OVCAR3 (cell line): ENCODE measurements around a stretch of chr14.

DNA sequence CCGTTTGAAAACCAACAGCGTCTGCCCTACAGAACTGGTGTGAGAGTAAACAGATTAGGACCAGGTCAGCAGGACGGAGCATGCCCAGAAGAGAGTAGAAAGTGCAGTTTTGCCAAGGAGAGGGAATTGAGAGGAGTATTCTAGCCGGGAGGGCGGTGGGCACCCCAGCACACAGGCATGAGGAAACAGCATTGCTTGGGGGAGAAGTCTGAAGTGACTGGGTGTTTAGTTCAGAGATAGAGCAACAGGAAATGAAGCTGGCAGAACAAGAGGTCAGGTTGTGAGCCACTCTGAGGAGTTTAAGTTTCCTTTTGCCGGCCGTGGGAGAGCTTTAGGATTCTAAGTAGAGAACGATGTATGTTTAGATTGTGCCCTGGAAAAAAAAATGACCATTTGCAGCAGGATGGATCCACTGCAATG lies 927.2 kb downstream of the VRK1 start:
- RRBS = no CpG with 5 or more reads among the region's 8 CpGs

- RRBS = no CpG with 5 or more reads among the region's 8 CpGs
These were observed 974.5 kb downstream of the VRK1 start for GRCh38 chr14:97771460-97772207.

DNA sequence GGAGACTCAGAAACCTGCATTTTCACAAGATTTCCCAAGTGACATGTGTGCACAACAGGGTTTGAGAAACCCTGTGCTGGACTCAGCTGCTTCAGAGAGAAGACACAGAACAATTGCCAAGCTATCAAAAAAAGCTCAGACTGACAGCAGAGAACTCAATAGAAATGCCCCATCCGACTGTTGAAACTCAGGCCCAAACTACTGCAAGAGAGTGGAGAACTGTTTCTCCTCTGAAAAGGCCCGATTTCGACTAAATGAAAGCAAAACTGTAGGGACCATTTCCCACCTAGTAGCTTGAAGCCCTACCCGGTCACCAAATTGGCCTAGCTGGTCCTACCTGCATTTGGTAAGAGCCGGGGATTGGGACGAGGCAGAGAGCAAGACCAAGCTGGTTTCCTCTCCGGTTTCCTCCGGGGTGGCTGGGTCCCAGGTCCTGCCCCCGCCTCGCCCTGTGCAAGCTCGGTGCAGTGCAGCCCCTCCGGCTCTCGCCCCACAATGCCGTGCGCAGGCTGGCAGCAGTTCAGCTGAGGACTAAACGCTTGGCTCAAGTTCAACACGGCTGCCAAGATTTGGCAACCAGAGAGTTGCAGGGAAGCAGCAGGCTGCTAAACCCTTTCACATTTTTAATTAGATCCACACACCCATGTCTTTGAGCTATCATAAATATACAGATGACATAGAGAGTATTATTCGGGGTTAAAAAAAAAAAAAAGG lies 1180.6 kb downstream of the VRK1 start:
- RRBS = 6% methylated on average over 9 of the region's 18 CpGs

DNA sequence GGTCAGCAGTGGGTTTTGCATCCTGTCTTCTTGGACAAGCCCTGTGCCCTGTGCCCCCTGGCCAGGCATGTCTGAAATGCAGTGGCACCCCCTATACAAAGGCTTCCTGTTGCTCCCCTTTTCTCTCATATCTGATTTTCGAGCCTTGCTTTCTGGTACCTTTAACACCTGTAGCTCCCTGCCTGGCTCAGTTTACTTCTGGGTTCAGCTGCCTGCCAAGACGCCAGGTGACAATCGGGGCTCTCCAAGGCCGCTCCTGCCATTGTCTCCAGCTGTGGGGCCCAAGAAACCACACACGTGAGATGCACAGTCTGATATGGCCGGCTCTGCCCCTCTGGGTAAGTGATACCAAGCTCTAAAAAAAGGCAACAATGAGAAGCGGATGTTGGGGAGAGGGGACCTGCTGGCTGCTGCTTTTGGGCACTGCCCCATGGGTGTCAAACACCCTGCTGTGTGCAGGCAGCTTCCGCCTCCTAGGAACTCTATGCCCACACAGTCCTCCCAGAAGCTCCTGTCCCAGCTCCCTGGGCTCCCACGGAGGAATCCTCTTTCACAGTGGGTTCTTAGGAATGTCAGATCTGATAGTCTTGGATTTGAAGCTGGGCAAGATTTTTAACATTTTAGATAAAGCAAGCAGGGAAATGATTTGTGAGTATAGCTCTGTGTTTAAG lies 1136.0 kb downstream of the BCL11B start:
- RRBS = no CpG with 5 or more reads among the region's 9 CpGs

GRCh38 chr14:98167291-98167550 lies 1104.8 kb downstream of the BCL11B start:
- RRBS = no CpG with 5 or more reads among the region's 7 CpGs

GRCh38 chr14:98175221-98175729 lies 1096.7 kb downstream of the BCL11B start:
- RRBS = no CpG with 5 or more reads among the region's 5 CpGs

GRCh38 chr14:99035744-99036427 lies 236.1 kb downstream of the BCL11B start:
- RRBS = 9% methylated on average over 6 of the region's 26 CpGs

GRCh38 chr14:99186831-99187469 lies 85.0 kb downstream of the BCL11B start:
- RRBS = no CpG with 5 or more reads among the region's 12 CpGs

DNA sequence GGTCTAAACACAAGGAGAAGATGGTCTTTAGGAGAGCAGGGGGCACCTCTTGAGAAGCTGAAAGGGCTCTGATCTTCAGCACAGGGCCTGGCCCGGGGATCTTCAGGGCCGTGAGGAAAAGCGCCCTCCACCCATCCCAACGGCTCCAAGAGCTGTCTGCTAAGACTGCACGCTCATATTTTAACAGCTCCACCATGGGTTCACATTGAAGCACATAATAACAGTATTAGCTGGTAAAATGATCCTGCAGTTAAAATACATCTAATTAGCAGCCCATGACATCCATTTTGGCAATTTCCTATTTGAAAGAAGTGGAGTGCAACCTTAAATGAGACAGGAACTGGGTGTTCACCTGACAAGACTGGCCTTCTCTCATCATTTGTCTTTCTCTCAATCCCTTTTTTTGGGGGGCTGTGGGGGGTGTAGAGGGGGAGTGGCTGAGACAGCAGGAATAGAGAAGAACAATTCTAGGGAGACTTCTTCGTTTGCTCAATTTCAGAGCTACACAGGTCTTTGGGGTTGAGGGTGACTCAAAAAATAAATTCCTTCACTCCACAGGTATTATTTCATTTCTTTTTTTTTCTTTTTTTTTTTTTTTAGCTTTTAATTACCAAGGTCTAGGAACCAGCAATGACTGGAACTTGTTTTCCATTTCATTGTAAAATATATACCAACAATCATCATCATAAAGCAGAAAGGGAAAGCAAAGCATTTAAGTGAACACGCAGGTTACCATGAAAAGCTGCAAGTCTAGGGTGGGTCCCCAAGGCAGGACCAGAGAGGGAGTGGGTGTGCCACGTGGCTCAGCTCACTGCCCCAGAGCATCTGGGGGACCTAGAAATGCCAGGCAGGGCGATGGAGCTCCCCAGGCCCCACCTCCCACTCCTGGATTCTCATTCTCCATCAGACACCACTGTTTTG lies 35.1 kb downstream of the BCL11B start:
- RRBS = no CpG with 5 or more reads among the region's 9 CpGs

DNA sequence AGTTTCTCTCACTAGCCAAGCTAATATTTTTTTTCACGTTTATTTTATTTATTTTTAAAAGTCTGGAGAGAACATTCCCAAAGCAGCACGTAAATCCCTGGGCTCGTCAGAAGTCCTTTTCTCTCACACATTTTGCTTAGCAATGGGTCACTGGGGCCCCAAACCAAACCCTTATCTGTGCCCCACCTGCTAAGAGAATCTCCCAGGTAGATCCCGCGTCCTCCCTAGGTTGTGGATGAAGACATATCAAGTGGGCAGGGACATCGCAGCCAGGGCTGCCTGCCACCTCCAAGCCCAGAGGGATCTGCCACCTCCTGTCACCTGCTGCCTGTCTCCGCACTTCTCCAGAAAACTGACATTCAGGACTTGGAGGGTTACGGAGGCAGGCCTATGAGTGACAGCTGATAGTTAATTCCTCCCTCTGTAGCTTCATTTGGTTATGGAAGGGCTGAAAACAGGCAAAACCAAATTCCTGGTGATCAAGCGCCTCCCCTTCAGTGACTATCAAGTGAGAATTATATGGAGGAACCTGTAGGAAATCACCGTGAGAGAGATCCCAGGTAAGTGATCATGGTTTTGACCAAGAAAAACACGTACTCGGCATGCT lies 19.5 kb downstream of the BCL11B start:
- RRBS = no CpG with 5 or more reads among the region's 12 CpGs

GRCh38 chr14:99257871-99258854 lies 13.8 kb downstream of the BCL11B start:
- RRBS = 17% methylated on average over 7 of the region's 22 CpGs

GRCh38 chr14:99263484-99264297 lies 8.3 kb downstream of the BCL11B start:
- RRBS = no CpG with 5 or more reads among the region's 10 CpGs

- RRBS = no CpG with 5 or more reads among the region's 9 CpGs
These were observed 15.2 kb upstream of the BCL11B start for GRCh38 chr14:99287180-99287711.

- RRBS = no CpG with 5 or more reads among the region's 9 CpGs
These were observed 2.1 kb downstream of the SETD3 start for GRCh38 chr14:99478570-99478993.

DNA sequence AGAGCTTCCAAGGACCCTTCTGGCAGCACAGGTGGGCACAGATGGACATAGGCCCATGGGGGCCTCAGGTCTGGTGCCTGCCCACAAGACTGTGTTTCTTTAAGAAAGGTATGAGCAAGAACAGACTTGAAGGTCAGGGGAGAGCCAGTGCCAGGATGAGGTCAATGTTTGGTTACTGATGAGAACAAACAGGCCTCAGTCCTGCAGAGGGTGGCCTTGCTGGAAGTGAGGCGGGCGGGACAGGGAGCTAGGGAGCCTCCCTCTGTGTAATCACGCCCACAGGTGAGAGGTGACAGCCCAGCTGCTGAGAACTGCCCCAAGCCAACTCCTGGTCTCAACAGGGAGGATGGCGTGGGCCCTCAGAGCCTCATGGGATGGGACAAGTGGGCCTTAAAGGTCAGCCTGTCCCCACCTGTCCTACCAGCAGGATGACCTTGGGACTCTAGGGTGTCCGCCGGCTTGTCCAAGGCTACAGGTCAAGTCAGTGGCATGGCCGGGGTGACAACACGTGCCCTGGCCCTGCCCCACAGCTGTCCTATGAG lies 49.0 kb downstream of the CCDC85C start:
- RRBS = 100% methylated on average over 1 of the region's 8 CpGs

DNA sequence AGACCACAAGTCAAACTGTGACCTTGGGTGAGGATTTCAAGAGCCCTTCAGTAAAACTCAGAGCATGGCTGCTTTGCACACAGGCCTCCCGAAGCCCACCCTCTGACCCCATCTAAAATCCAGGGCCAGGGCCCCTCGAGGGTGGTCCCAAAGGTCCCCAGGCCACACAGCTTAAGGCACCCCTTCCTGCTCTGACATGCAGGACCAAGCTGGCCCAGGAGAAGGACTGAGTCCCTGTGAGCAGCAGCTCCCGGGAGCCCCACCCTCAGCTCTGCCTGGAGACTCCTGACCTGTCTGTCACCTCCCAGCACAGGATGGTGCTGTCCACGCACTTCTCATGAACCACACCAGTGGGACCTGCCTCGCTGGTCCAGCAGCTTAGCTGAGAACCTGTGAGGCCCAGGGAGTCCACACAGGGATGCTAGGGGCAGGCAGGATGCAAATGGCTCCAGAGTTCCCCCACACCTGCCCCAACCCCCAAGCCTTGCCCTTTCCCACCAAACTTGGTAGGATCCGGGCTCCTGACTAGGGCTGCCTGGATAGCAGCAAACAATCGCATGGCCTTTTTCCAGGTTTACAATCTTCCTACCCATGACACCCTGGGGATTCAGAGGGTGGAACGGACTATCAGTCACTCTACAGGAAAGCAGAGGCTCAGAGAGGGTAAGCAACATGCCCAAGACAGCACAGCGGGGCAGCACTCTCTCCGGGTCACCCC lies 27.7 kb downstream of the CCDC85C start:
- RRBS = no CpG with 5 or more reads among the region's 10 CpGs

DNA sequence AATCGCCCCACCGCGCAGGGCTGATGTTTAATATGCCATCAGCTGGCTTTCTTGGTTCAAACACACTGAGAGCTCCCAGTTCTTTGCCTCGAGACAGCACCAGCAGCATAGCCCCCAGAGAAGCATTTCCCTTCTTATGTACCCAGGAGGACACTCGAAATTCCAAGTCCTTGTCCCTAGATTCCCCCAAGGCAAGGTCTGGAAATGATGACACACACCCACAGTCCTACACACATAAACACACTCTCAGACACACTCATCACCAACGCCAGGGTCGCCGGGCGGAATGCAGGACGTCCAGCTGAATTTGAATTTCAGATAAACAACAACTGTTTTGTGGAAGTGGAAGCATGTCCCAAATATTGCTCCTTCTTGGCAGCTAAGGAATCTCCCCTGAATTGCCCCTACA lies 41.1 kb upstream of the EML1 start:
- RRBS = no CpG with 5 or more reads among the region's 10 CpGs

DNA sequence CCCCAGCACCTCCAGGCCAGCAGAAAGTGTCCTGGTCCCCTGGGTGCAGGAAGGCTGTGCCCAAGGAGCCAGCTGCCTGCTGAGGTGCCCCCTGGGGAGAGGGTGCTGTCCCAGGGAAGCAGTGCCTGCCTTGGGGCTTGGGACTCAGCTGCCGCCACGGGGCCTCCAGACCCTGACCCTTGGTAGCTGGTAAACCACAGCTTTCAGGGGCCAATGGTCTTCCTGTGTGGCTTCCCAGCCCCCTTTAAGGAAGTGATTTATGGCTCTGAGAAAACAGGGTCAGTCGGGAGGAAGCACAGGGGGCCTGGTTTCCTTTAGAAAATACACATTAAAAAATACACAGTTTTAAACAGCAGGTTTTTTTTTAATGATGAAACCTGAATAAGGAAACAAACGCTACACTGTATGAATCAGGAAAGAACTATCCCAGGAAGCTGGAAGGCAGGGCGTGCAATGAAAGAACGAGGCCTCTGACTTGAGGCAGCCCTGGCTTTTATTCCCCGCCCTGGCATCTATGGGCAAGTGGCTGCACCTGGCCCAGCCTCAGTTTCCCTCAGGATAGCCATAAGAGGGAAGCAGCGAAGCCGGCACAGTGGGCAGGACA lies 40.6 kb upstream of the EML1 start:
- RRBS = no CpG with 5 or more reads among the region's 9 CpGs

DNA sequence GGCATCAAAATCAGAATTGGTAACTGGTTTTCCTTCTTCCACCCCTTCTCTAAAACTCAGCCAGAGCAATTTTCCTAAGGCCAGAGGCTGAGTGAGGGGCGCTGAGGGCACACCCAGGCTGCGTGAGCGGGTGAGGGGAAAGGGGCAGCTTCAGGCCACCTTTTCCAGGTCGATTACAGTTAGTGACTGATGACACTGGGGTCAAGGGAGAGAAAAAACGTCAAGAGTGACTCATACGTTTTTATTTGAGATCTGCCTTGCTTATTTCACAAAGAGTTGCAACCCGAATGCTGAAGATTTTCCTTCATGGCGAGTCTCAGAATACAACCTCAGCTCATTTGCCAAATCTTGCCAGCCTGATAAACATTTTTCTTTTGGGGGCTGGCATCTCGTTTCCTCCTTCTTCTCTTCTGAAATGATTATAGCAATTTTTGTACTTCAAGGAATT lies 46.7 kb upstream of the EVL start:
- RRBS = no CpG with 5 or more reads among the region's 9 CpGs